Camera-type eye (tissue), 1 donor: ENCODE measurements around a stretch of chr14.

GRCh38 chr14:102011847-102012283 lies 47.5 kb downstream of the DYNC1H1 start:
- RAMPAGE, long total RNA, result no peak

DNA sequence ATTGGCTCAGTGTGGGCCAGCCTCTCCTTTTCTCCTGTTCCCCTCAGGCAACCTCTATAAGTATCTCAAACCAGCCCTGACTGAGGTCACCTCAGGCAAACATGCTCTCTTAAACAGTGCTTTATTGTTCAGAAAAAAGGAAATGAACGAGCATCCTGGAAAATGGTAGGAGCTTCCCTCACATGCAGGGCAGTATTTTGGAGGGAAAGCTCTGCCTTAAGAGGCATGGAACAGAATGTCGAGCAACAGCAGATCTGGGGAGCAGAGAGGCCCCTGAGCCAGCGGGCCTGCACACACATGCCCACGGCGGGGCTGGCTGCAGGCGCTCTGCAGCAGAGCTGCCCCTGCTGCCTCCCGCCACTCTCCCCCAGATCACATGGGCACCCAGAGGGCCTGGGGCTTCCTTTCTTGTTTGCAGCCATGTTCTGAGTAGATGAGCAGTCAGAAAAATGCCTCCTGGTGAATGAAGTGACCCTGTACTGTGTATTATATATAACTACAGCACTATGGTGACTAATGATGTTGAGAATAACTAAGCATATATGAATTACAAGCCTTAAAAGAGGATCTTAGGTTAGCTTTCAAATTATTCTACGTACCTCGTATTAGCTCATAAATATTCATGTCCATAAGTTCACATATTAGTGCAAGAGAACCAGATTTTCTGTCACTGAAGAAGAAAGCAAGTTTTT lies 41.9 kb downstream of the MOK start:
- RAMPAGE, long total RNA, result no peak

- RAMPAGE, long total RNA, result no peak
Observed at GRCh38 chr14:102374899-102375403, 12.2 kb downstream of the TECPR2 start.

GRCh38 chr14:102442230-102443334 lies 67.0 kb downstream of the ANKRD9 start:
- RAMPAGE, long total RNA, result no peak

DNA sequence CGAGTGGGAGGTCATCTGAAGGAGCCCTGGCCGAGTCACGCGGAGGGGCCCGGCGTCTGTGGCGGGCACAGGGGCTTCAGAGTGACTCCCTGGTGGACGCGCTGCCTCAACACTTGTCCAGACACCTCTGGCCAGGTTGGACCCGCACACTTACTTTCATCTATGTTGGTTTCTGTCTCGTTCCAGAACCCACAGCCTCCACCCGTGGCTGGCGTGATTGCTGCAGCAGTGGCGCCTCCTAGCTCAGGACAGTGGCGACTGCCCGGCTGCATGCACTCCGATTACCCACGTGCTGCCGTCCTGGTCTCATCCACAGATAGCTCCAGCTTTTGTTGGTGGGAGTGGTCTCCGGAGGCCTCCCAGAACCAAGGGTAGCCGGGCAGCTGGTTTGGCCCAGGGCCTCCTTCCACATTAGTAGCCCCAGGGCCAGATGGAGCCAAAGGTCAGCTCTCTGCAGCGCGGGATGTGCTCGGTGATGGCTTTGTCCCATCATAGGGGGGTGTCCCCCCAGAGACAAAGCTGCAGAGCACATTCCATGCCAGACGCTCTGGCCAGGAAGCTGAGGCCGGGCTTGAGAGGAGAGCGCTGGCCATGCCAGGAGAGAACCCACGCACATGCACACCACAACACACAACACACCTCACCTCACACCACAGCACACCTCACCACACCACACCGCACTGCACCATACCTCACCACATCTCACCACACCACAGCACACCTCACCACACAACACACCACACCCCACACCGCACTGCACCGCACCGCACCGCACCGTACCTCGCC lies 11.1 kb downstream of the ANKRD9 start:
- RAMPAGE, long total RNA, result no peak

DNA sequence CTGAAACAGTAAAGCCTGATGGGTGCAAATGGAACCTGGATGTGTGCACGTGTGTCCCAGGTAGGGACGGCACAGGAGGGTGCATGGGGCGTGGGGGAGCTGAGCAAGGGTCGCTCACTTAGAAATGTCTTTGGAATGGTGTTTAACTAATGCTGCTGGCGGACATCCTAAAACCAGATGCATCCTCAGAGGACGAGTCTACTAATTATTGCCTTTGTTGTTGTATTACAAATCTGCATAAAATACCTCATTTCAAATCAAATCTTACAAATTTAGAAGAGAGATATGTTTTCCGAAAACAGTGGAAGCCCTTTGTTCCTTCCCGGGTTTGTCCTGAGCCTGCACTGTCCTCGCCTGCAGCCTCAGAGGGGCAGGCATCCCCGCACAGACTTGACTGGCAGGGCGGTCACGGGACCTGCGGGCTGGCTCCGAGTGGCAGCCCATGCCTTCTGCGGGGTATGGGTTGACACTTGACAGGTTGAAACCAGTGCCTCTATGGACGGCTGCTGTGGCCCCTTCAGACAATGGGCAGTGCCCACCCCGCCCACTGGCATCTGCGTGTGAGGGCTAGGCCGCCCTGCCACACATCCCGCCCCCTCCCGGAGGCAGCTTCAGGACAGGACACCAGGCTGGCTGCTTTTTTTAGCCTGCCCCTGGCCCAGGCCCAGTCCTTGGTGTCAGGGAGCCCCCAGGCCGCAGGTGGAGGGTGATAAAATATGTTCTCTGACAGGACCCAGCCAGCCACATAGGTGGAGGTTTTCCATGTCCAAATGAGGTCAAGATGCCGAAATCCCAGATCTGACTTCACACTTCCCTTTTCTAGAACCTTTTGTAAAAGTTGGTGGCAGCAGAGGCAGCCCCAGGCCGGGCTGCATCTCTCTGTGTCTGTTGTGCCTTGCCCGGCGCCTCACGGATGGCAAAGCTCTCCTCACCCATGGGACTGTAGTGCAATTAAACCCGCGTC lies 10.2 kb downstream of the ANKRD9 start:
- RAMPAGE, long total RNA, result no peak

DNA sequence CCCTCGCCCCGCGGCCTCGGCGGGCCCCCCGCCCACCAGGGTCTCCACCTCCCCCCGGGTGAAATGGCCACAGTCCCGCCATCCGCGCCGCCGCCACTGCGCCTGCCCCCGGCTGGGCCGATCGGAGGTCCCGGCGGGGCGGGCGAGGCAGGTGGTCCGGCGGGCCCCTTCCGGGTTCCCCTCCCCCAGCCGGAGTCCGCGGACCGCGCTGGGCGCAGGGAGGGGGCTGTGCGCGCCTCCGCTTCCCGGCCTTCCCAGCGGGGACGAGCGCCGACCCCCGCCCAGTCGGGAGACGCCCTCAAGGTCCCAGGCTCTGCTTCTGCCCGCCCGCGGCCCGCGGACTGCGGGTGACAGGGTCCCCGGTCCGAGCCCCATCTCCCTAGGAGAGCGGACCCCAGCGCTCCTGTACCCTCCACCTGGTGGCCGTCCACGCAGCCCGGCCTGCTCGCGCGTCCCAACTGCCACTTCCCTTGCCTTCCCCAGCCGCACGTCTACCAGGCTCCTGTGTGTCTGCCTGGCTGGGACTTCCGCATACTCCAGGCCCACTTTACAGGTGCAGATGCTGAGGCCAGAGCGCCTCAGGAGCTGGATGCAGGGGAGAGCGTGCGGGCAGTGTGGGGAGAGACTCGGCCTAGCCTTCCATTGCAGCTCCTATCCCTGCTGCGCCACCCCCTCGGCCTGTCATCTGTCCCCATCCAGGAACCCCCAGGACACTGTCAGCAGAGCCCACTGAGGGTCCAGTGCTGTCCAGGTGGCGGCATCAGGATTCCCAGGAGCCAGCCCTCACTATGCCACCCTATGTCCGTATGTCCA lies 7.8 kb upstream of the ANKRD9 start:
- RAMPAGE, long total RNA, result no peak

DNA sequence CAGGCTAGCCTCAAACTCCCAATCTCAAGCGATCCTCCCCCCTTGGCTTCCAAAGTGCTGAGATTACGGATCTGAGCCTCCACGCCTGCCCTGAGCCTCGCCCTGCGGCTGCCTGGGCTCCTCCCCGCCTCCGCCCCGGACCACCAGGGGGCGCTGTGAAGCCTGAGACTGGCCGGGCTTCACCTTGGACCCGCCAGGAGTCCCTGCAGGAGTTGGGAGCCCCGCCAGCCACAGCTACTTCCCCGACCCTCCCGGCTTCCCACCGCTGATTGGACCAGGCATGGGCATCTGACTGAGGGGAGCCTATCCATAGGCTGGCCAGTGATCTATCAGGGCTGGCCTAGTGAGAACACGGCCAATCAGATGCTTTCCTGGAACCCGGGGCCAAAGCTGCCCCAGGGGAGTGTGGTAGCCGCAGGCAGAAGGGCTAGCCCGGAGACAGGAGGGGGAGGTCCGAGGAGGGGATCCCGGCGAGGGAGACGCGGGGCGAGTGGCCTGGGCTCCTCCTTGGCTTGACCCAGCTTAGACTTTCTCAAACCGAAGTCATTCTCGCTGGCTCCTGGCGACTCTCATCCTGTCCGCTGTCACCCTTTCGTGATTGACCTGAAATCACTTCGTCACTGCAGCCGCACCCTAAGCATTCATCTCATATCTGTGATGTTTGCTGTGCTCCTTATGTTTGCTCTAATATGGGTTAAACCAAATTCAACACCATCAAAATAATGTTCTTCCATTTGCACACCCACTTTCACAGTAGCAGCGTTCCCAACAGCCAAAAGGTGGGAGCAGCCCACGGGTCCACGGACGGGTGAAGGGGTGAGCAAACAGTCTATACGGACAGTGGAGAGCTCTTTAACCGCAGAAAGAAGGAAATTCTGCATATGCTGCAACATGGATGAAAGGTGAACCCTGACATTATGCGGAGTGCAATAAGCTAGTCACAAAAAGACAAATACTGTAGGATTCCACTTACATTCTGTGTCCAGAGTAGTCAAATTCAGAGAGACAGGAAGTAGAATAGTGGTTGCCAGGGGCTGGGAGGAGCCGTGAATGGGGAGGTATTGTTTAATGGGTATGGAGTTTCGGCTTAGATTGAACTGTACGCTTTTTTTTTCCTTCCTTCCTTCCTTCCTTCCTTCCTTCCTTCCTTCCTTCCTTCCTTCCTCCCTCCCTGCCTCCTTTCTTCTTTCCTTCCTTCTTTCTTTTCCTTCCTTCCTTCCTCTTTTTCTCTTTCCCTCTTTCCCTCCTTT lies 15.4 kb upstream of the ANKRD9 start:
- RAMPAGE, long total RNA, result no peak

DNA sequence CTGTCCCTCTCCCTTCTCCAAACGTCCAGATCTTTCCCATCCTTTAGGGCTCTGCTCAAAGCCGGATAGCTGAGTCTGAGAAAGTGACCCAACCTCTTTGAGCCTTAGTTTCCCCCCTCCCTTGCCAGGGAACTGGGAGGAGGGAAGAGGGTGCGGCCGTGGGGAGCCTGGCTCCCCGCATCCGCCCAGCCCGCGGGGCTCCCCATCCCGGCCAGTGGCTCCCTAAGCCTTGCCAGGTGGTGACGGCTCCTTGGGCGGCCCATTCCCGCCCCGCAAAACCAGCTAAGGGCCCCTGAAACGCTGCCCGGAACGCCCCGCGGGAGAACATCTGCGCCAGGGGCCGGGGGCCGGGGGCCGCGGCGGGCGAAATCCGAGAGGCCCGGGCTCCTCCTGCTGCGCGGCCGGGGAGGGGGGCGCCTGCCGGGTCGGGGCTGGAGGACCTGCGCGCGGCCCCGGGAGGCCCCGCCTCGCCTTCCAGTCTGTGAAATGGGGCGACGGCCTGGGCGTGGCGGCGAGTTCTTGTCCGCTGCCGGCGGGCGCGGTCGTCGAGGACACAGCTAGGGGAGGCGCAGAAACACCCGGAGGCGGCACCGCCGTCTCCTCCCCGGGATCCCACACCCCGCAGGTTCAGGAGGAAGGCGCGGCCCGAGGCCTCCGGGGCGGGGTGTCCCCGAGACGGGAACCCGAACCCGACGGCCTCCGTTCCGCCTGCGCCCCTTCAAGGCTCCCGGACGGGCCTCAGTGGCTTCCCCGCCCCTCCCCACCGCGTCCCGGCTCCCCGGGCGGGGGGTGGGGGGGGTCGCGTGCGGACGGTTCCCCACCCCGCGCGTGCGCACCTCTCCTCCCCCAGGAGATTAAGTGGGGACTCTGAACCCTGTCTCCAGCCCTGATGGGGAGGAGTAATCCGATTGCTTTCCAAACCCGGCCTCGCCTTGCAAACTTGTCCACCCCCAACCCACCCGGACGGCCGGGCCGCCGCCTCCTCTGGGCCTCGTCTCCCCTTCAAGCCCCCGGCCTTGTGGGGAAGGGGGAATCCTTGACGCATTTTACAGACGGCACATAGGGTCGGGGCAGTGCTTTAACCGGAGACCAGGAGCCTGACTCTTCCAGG lies 35.1 kb upstream of the ANKRD9 start:
- RAMPAGE, long total RNA, result no peak

- RAMPAGE, long total RNA, result no peak
Observed at GRCh38 chr14:102545406-102546292, 36.1 kb upstream of the ANKRD9 start.

GRCh38 chr14:102590459-102591253 lies 1.8 kb upstream of the RCOR1 start:
- RAMPAGE, long total RNA, result no peak

DNA sequence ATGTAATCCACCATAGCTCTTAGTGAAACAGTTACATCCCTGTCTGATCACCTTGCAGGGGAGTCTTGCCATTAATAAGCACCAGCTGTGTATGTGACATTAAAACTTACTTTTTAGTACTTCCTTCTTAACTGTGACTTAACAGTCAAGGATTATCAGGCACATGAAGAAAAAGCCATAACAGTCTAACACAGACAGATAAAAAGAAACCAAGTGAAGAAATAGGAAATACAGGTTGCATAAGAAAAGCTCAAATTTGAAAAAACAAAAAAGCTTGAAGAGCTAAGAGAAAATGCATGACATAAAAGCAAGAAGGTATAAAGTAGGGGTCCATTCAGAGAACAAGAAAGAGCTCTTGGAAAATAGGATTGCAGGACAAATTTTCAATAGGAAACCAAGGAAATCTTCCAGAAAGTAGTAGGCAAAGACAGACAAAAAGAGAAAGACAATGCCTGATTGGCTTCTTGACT lies 53.7 kb downstream of the RCOR1 start:
- RAMPAGE, long total RNA, result no peak

GRCh38 chr14:102780409-102781177 lies 3.3 kb downstream of the TRAF3 start:
- RAMPAGE, long total RNA, result no peak

- RAMPAGE, long total RNA, result no peak
Observed at GRCh38 chr14:102782959-102783392, 5.7 kb downstream of the TRAF3 start.

DNA sequence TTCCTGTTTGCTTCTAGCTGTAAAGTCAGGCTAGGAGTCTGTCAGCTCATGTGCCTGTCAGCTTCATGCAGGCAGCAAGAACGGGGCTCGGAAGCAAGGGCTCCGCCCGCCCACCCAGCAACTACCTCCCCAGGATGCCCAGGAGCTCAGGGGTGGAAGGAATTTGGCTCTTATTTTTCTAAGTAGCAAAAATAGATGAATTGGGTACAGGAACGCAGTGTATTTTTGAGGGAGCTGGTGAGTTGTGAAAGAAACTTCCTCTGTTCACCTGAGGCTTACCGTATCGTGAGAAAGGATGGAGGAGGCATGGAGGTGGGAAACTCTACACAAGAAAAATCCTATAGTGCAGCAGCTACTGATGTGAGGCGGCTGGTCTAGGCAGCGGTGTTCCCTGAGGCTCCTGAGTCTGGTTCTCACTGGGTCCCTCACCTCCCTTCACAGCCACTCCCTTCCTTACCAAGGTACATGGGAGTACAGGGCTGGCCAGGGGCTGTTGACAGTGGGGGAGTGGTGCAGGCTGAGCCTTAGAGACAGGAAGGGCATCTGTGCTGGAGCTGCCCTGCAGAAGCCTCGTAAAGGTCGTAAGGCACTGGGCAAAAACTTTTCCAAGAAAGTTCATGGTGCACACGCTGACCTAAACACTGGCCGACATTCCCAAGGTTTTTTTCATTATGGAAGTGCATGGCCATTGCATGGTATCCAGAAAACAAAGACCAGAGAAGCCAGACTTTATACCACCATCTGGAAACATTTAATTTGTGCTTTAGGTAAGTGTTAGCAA lies 54.3 kb upstream of the AMN start:
- RAMPAGE, long total RNA, result no peak

DNA sequence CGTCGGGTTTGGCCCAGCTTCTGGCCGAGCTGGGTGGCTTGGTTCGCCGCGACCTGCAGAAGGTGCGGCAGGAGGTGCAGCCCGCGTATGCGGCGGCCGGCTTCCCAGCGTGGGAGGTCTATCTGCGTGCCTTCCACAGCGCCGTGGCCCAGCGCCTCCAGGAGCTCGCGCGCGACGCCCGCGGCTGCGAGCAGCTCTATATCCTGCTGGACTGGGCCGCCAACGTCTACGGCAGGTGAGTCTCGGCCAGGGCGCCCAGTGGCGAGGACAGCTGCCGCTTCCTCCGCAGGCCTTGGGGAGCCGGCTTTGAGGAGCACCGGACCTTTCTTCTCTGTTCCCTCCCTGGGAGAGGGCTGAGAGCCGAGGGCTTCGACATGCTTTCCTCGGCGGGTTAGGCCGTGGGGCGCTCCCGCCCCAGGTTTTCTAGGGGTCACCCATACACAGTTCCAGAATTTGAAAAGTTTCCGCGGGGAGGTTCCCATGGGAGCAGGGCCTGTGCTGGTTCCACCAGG lies 8.1 kb downstream of the EXOC3L4 start:
- RAMPAGE, long total RNA, result no peak

DNA sequence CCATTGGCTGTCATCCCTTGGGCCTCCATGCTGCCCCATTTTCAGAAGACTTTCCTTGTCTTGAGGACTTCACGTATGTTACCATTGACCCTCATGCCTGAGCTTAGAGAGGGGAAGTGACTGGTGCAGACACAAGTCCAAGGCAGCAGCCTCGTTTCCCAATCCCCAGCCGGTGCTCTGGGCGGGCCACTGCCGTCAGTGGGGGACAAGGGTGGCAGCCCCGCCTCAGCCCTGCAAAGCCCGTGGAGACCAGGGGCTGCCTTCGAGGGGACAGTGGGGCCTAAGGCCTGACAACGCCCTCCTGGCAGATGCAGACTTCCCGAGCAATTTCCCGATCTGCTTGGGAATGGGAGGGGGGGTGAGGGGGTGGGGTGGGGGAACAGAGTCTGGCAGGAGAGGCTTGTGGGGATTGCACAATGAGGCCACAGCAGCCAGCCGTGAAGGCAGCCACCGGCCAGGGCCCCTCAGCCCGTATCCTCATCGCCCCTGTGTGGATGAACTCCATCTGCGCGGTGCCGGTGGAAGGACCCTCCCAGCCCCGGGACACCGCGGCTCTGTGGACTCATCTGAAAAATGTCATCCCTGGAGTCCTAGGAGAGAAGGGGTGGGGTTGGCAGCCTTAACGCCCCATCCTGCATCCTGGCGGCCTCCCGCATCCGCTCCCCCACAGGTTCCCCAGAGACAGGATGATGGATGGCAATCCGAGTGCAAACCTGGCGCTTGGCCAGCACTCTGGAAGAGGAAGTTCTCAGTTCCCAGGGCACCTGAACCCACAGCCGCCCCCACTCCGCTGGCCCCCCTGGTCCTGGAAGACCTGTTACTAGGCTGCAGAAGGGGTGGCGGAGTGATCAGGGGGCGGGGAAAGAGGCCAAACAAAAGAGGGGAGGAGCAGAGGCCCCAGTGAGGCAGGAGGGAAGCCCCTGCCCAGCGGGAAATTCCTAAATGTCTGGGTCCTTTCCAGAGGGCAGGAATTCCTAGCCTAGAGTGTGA lies 1.4 kb upstream of the TNFAIP2 start:
- RAMPAGE, long total RNA, result no peak

- RAMPAGE, long total RNA, result no peak
Observed at GRCh38 chr14:103125007-103125501, 1.8 kb downstream of the TNFAIP2 start.

- RAMPAGE, long total RNA, result no peak
Observed at GRCh38 chr14:103128387-103128825, 5.1 kb downstream of the TNFAIP2 start.

DNA sequence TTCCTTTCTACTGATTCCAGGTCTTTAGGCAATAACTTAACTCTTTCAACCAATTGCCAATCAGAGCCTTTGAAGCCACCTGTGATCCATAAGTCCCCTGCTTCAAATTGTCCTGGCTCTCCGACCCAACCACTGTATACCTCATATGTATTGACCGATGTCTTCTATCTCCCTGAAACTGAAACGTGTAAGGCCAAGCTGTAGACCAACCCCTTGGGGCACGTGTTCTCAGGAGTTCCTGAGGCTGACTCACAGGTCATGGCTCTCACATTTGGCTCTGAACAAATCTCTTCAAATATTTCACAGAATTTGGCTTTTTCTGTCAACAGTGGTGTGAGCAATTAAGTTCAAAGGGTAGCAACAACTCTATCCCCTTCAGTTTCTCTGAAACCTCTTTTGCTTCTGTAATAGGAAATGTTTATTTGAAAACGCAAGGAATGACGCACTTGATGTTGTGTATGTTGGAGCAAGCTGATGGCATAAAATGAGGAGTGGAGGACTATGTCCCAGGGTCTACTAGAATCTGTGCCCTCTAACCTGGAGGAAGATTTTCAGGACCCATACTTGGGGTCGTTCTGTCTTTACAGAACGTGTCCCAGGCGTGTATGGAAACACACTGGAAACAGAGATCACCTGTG lies 49.1 kb upstream of the EIF5 start:
- RAMPAGE, long total RNA, result no peak